Skeletal muscle tissue (tissue), 7 donors: ENCODE measurements around a stretch of chr14.

DNA sequence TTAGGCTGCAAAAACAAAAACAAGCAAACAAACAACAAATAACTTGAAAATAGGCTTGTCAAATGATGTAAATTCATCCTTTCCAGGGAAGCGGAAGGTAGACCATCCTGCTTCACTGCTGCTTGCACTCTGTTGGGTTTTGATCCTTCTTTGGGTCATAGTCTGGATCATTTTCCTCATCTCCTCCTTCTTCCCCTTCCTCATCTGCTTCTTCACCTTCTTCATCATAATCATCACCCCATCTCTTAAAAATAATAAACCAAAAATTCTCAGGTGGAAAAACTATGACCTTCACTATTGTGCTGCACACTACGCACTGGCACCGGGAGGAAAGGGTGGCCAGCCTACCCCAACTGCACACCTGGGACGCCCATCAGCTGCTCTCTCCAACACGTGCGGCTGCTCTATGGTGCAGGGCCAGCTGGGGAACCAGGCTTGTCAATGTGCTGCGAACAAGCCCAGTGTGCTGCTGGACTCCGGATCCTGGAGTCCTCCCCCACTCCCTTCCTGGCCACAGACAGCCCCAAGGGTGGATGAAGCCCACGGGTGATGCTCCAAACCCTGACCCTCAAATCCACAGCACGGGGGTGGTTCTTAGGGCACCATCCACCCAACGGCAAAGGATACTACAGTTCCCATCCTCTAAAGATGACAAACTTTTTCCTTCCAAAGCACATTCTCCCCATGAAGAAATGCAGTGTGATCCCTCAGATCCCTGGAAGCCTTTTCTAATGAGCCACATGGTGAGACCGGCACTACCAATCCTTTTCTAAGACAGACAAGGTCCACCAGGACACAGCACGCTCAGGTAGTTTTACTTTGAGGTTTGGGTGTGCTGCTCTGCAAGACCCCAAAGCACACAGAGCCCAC lies 33.1 kb downstream of the CCDC88C start:
- PRO-cap, 3 experiments = no peak in any of the 3 experiments
- RAMPAGE, long total RNA = no peak
- RRBS, 2 experiments = no CpG with 5 or more reads among the region's 13 CpGs

DNA sequence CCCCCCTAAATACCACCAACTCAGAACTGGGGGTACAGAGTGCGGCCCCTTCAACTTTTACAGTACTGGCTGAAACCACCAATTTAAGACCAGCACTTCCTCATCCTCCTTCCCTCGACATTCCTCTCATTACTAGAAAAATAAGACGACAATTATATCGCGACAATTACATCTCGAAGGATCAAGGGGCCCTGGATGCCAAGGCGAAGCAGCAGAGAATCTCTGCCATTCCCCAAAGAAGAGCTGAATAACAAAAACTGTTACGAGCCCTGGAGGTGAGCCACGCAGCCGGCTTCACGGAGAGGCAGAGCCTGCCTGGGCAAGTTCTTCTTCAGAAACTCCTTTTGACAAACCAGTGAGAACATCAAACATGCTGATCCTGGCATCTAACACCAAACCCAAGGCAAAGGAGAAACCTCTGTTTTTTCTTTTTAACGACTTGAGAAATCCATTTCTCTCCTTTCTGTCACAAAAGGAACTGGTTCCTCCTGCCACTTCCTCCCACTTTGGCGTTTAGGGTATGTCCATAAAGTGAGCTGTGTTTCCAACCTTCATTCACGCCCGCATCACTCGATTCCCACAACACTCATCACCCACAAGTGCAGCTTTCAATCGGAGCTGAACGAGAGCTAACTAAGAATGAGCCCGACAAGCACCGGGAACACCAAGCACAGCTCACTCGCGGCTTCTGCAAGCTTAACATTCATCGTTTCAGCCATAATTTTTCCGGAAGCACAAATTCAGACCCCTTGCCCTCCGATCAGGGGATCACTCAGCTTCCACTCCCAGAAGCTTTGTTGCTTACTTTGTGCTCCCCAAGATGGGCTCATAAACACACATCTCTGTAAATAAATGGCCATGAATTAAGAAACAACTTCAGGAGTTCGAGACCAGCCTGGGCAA lies 21.5 kb downstream of the CCDC88C start:
- PRO-cap, 3 experiments = no peak in any of the 3 experiments
- RAMPAGE, long total RNA = no peak
- RRBS, 2 experiments = 66 to 75% methylated on average over 5 of the region's 26 CpGs

DNA sequence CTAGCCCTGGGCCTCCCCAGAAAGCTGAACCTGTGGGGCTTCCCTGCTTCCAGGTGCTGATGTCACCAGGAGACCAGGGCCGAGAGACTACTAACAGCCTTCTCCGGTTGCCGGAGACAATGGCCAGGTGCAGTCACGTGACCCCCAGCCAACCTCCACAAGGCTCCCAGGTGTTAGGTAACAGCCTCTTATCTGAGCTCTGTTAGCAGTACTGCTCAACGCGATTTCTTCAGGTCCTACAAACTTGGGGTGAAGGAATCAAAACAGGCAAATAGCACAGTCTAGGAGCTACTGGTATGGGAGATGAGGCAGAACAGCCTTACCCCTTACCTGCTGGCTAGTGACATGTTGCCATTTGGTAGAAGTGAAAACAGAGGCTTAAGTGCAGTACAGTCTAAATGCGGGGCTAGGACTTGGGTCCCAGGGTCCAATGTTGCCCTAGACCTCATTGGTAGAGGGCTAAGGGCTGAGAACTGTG lies 3.9 kb downstream of the CCDC88C start:
- PRO-cap, 3 experiments = no peak in any of the 3 experiments
- RAMPAGE, long total RNA = no peak
- RRBS, 2 experiments = no CpG with 5 or more reads among the region's 7 CpGs

- PRO-cap, 3 experiments = no peak in any of the 3 experiments
- RAMPAGE, long total RNA = no peak
- RRBS, 2 experiments = no CpG with 5 or more reads among the region's 25 CpGs
Measured at GRCh38 chr14:91416634-91417176, 915 bp downstream of the CCDC88C start.

DNA sequence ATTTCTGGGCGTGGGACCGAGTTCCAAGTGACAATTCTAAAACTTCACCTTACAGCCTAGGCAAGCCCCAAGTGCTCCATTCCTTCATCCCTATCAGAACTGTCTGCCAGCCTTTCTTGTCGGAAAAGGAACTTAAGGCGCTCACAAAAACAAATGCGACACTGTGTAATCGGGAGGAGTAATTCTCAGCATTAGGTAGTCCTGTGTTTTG lies 759 bp upstream of the PPP4R3A start:
- PRO-cap, 3 experiments = no peak in any of the 3 experiments
- RAMPAGE, long total RNA = no peak
- RRBS, 2 experiments = no CpG with 5 or more reads among the region's 6 CpGs

DNA sequence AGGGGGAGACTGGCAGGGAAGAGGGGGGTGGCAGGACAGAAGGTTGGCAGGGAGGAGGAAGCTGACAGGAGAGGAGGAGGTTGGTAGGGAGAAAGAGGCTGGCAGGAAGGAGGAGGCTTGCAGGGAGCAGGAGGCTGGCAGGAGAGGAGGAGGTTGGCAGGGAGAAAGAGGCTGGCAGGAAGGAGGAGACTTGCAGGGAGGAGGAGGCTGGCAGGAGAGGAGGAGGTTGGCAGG lies 63.5 kb upstream of the PPP4R3A start:
- PRO-cap, 3 experiments = no peak in any of the 3 experiments
- RAMPAGE, long total RNA = no peak

DNA sequence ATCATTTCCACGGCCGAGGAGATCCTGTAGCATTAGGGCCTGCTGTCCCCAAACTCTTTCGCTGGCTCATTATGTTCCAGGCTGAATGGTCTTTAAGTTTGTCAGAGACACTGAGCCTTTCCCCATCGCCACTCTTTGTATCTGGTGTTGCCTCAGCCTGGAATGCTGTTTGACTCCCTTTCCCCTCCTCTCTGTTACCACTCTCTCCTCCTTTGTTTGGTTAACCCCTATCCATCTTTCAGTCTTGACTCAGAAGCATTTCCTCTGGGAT lies 95.4 kb upstream of the PPP4R3A start:
- PRO-cap, 3 experiments = no peak in any of the 3 experiments
- RAMPAGE, long total RNA = no peak
- RRBS, 2 experiments = no CpG with 5 or more reads among the region's 4 CpGs

DNA sequence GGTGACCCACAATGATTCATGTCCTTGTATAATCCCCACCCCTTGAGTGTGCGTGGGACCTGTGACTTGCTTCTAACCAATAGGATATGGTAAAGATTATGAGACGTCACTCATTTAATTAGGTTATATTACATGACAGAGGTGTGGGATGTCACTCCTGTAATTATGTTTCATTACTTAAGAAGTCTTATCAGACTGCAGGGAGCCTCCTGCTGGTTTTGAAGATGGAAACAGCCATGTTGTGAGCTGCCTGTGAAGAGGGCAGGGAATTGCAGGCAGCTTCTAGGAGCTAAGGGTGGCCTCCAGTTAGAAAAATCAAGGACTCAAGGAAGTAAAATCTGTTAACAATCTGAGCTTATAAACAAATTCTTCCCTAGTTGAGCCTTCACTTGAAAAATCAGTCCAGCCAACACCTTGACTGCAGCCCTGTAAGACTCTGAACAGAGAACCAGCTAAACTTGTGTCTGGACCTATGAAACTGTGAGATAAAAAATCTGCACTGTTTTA lies 12.4 kb upstream of the CATSPERB start:
- PRO-cap, 3 experiments = no peak in any of the 3 experiments
- RAMPAGE, long total RNA = no peak
- RRBS, 2 experiments = no CpG with 5 or more reads among the region's 2 CpGs

- PRO-cap, 3 experiments = no peak in any of the 3 experiments
- RAMPAGE, long total RNA = no peak
- RRBS, 2 experiments = no CpG with 5 or more reads among the region's 2 CpGs
Measured at GRCh38 chr14:91759624-91760172, 27.8 kb upstream of the CATSPERB start.

DNA sequence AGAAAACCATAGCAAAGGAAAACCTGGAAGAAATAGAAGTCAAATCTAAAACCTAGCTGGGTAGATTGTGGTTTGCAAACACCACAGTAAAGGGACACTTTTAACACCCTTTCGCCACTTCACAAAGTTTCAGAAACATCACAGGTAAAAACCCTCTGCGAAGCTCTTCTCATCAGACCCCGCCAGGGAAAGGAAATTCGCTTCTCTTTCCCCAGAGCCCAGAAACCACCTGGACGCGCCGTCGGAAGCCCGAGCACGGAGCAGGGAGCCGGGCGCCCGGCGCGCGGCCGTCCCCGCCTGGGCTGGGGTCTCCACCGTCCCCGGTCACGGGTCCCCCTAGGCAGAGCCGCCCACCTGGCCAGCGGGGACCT lies 31.7 kb downstream of the TC2N start:
- PRO-cap, 3 experiments = no peak in any of the 3 experiments
- RAMPAGE, long total RNA = no peak
- RRBS, 2 experiments = 5 to 6% methylated on average over 8 of the region's 23 CpGs

- PRO-cap, 3 experiments = no peak in any of the 3 experiments
- RAMPAGE, long total RNA = no peak
- RRBS, 2 experiments = no CpG with 5 or more reads among the region's 4 CpGs
Measured at GRCh38 chr14:91860987-91861604, 6.2 kb downstream of the TC2N start.

- PRO-cap, 3 experiments = no peak in any of the 3 experiments
- RAMPAGE, long total RNA = no peak
- RRBS, 2 experiments = 88 to 90% methylated on average over 4 of the region's 24 CpGs
Measured at GRCh38 chr14:91869663-91870592, 2.6 kb upstream of the TC2N start.

DNA sequence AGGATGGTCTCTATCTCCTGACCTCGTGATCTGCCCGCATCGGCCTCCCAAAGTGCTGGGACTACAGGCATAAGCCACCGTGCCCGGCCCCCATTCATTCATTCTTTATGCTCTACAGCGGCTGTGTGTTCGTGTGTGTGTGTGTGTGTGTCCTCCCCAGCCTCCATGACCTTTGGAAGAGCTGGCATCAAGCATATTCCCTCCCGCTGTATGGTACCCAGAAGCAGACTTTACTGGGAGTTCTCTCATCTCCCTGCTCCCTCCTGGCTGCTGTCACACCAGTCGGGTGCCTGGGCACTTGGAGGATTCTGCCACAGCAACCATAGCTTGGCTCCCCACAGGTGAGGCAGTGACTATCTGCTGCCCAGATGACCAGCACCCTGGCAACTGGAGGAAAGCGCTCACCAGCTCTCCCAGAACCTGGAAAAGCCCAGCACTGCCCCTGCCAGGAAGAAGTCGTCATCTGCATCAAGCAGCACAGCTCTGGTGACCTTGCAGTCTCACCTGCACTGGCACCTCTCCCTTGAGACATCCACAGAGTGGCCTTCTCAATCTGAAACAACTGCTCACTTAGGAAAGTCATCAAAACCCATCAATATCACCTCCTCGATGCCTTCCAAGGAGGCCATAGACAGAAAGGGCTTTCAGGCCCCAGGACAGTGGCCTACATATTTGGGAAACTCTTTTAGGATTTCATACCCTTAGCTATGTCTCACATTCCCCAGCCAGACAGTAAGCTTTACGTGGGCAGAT lies 31.9 kb upstream of the TC2N start:
- PRO-cap, 3 experiments = no peak in any of the 3 experiments
- RAMPAGE, long total RNA = no peak
- RRBS, 2 experiments = no CpG with 5 or more reads among the region's 13 CpGs

DNA sequence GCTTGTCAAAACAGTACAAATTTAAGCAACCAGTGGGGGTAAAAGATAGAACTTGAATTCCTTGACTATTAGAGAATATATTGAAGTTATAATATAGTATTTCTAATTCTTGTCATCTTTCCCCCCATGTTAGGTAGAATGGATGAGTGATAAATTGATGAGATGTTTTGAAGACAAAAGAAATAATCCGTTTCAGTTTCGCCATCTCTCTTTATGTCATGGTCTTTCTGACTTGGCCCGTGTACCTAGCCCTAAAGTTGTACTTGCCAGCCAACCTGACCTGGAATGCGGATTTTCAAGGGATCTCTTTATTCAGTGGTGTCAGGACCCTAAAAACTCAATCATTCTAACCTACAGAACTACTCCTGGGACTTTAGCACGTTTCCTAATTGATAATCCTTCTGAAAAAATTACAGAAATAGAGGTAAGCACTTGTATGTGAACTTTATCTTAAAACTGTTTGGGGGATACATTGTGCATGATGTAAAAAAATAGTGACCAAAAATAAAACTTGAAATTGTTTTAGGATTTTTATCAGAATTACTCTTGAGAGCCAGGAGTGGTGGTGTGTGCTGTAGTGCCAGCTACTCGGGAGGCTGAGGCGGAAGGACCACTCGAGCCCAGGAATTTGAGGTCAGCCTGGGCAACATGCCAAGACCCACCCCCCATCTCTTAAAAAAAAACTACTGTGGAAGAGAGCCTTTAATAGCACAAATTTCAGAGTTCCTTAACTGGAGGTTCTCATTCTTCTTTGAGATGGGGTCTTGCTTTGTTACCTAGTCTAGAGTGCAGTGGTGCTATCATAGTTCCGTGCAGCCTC lies 21.3 kb downstream of the CPSF2 start:
- PRO-cap, 3 experiments = no peak in any of the 3 experiments
- RAMPAGE, long total RNA = no peak
- RRBS, 2 experiments = no CpG with 5 or more reads among the region's 9 CpGs

GRCh38 chr14:92155025-92155564 lies 33.3 kb downstream of the CPSF2 start:
- PRO-cap, 3 experiments = no peak in any of the 3 experiments
- RAMPAGE, long total RNA = no peak
- RRBS, 2 experiments = no CpG with 5 or more reads among the region's 2 CpGs

DNA sequence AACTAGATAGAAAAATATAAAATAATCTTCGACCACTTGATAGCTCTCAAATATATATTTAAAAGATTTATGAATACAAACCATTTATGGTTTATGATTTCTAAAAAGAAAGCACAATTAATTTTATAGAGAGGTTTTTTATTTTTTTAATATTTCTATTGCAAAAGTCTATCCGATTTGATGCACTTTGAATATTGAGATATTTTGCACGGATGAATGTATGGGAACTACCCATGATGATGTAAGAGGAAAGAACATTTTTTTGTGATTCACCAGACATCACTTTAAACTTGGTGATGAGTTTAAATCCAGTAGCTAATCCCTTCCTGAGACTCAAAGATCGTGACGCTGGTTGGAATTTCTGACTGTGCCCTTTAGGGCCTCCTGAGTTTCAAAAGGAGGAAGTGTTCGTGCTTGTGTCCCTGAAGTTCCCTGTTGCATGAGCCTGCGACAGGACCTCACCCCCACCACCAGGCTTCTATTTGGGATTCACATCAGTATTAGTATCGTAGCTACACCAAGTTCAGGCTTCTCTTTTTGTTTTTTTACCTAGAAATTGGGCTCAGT lies 18.6 kb upstream of the RIN3 start:
- PRO-cap, 3 experiments = no peak in any of the 3 experiments
- RAMPAGE, long total RNA = no peak
- RRBS, 2 experiments = no CpG with 5 or more reads among the region's 8 CpGs

GRCh38 chr14:92507165-92507743 lies 6.3 kb upstream of the RIN3 start:
- PRO-cap, 3 experiments = no peak in any of the 3 experiments
- RAMPAGE, long total RNA = no peak
- RRBS, 2 experiments = no CpG with 5 or more reads among the region's 4 CpGs

- PRO-cap, 3 experiments = no peak in any of the 3 experiments
- RAMPAGE, long total RNA = no peak
- RRBS, 2 experiments = no CpG with 5 or more reads among the region's 12 CpGs
Measured at GRCh38 chr14:92535177-92535732, 21.7 kb downstream of the RIN3 start.

GRCh38 chr14:92553186-92553911 lies 39.8 kb downstream of the RIN3 start:
- PRO-cap, 3 experiments = no peak in any of the 3 experiments
- RAMPAGE, long total RNA = no peak
- RRBS, 2 experiments = 38 to 50% methylated on average over 5 of the region's 14 CpGs

DNA sequence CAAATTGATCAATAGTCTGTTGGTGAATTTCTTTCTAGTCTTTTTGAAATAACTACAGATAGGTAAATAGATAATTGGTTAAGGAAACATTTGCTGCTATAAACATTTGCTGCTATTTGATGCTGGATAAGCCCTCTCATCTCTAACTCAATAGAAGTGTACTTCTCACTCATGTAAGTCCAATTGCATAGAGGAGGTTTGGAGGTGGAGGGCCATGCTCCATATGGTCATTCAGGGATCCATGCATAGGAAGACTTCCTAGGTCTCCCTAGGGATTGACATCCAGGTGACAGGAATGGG lies 80.9 kb downstream of the LGMN start:
- PRO-cap, 3 experiments = no peak in any of the 3 experiments
- RAMPAGE, long total RNA = no peak